ENCODE measurements around the gene FPGS.

GRCh38 chr9:127549743-127550464, 19.0 kb downstream of the NIBAN2 start:
- RRBS = no CpG with 5 or more reads among the region's 13 CpGs

GRCh38 chr9:127572858-127573419, 4.1 kb upstream of the NIBAN2 start:
- RRBS = no CpG with 5 or more reads among the region's 7 CpGs

DNA sequence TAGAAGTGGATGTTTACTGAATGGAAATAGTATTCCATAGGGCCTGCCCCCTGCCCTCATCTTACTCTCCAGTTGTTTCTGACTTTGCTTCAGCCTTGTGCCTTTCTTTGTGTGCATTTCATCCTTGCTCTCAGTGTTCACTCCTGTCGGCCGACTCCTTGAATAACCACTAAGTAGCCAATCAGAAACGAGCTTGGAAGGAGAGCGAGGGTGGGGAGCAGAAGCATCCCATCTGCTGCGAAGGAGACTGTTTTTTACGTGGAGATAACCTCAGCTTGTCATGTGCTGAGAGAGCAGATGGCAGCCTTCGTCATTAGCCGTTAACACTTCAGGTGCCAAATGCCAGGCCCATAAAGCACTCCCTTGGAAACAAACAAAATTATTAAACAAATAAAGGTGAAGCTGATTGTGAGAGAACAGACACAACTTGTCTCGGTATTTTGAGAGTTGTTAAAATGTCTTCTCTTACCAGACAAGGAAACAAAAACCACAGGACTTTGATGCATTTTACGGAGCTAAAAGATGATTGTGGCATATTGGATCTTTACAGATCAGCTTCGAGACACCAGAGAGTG, 45.4 kb upstream of the CFAP157 start:
- RRBS = no CpG with 5 or more reads among the region's 11 CpGs

DNA sequence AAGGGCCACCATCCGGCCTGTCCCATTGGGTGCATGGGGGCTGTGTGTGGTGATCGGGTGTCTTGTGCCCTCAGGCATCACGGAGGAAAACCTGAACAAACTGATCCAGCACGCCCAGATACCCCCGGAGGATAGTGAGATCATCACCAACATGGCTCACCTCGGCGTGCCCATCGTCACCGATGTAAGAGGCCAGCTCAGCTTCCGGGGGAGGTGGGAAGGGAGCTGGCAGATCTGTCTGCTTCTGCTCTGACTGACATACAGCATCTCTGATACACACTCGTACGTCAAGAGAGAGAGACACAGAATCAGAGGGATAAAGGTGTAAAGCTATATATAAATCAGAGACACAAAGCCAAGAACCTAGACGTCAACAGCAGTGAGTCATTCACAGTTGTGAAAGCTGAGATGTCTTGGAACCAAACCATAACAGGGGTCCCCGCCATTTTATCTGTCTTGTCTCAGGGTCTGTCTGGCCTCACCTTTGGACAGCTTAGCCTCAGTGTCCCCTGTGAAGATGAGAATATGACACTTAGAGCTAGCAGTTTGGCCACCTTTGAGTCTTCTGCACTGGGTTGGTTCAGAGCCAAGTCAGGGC, 30.1 kb upstream of the CFAP157 start:
- RRBS = 97% methylated on average over 5 of the region's 14 CpGs

DNA sequence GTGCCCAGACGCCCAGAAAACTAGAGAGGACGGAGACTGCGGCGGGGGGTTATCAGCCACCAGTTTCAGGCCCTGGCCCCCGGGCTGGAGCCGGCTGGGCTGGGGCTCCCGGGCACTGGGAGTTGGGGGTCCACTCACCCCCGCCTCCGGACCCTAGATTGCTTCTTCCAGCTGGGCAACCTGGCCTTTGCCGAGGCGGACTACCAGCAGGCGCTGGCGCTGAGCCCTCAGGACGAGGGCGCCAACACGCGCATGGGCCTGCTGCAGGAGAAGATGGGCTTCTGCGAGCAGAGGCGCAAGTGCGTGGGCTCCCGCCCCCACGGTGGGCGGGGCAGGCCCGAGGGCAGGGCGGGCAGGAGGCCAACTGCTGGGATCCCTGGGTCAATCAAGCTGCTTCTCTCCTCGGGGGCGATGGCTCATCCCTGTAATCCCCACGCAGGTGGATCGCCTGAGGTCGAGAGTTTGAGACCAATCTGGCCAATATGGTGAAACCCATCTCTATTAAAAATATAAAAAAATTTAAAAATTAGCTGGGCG, 8.8 kb downstream of the TTC16 start:
- RRBS = no CpG with 5 or more reads among the region's 31 CpGs

- RRBS = no CpG with 5 or more reads among the region's 7 CpGs
Measured at GRCh38 chr9:127761202-127761750, 17.2 kb downstream of the SH2D3C start.

- RRBS = 1% methylated on average over 10 of the region's 60 CpGs
Measured at GRCh38 chr9:127770736-127771807, 7.4 kb downstream of the SH2D3C start.

- RRBS = no CpG with 5 or more reads among the region's 11 CpGs
Measured at GRCh38 chr9:127776731-127777363, 1.6 kb downstream of the SH2D3C start.

DNA sequence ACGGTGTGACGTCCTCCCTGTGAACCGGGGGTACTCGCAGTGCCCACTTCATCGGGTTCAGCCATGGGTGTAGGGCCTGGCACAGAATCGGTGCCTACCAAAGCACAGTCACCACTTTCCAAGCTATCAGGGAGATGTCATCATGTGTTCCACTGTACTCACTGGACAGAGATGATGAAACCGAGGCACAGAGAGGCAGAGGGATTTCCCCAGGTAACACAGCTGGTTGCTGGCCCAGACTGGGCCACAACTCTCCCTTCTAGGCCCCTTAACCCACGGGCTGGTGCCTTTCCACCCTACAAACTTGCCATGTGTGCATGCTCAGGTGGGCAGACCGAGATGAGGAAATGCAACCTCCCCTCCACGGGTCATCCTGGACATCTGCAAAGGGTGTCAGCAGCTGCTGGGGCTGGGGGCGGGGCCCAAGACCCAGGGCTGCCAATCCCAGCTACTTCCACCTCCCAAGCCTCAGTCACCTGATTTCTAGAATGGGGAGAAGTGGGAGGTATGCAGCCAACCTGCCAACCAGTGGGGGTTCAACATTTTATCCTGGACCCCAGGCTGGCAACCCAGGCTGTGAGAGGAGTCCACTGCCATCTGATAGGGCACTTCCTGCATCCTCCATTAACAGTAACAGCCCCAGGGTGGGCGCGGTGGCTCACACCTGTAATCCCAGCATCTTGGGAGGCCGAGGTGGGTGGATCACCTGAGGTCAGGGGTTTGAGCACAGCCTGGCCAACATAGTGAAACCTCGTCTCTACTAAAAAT, 882 bp upstream of the SH2D3C start:
- RRBS = no CpG with 5 or more reads among the region's 15 CpGs

DNA sequence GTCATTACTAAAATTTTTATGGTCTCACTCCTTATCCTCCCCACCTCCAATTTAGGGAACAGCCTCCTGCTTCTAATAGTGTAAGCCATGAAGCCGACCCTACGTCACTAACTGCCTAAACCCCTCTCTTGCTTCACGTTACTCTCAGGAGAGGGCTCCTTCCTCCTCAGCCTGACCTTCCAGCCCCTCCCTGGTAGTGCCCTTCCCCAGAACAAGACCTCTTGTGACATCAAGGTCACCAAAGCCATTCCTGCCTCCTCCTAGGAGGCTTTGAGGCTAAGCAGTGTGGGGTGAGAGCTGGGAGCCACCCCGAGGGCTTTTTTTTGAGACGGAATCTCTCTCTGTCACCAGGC, 2.2 kb upstream of the CDK9 start:
- RRBS = no CpG with 5 or more reads among the region's 5 CpGs

- RRBS = under 1% methylated on average over 29 of the region's 60 CpGs
Measured at GRCh38 chr9:127802840-127803461, at the start of gene FPGS. Gene FPGS, plus strand, starts transcription at chr9:127802882.

DNA sequence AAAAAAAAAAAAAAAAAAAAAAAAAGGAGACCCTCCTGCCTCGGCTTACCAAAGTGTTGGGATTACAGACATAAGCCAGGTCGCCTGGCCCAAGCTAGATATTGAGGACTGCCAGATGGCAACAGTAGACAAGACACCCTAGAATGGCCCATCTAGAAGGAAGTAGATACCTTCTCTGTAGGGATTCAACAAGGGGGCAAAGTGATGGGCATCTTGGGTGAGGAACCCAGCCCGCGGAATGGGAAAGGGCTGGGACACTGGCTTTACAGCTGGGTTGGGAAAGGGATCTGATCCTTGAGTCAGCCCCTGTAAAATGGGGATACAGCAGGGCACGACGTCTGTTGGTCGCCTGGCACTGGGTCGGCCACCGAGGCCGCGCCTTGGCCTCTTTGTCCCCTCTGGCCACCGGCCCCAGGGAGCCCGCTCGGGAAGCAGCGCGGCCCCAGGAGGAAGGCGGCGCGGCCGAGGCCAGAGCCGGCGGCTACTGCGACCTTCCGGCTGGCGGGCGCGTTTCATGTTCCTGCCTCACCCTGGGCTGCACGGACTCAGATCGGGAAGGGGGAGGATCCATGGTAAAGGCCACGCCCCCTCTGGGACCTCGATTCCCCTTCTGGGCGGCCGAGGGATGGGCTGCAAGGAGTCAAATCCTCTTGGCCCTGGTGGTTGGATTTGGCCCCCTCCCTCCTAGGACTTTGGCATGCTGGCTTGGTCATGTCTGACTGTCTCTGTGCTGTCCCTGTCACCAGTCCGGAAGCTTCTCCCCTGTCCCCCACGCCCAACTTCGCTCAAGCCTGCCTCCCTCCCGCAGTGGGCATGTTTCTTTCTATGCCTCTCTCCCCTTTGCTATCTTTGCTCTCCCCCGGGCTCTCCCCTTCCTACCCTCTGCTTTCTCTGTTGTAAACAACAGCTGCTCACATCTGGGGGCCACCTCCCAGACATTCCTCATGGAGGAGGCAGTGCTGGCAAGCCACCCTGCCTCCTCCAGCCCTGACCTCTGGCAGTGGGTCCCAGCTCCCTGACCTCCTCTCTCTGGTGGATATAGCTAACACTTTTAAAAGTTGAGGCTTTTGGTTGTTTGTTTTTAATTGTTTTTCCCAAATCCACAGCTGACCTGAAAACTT, 25.7 kb downstream of the FPGS start:
- RRBS = 28% methylated on average over 11 of the region's 38 CpGs

GRCh38 chr9:127844739-127845488, 9.5 kb downstream of the ENG start:
- RRBS = 97% methylated on average over 3 of the region's 19 CpGs

DNA sequence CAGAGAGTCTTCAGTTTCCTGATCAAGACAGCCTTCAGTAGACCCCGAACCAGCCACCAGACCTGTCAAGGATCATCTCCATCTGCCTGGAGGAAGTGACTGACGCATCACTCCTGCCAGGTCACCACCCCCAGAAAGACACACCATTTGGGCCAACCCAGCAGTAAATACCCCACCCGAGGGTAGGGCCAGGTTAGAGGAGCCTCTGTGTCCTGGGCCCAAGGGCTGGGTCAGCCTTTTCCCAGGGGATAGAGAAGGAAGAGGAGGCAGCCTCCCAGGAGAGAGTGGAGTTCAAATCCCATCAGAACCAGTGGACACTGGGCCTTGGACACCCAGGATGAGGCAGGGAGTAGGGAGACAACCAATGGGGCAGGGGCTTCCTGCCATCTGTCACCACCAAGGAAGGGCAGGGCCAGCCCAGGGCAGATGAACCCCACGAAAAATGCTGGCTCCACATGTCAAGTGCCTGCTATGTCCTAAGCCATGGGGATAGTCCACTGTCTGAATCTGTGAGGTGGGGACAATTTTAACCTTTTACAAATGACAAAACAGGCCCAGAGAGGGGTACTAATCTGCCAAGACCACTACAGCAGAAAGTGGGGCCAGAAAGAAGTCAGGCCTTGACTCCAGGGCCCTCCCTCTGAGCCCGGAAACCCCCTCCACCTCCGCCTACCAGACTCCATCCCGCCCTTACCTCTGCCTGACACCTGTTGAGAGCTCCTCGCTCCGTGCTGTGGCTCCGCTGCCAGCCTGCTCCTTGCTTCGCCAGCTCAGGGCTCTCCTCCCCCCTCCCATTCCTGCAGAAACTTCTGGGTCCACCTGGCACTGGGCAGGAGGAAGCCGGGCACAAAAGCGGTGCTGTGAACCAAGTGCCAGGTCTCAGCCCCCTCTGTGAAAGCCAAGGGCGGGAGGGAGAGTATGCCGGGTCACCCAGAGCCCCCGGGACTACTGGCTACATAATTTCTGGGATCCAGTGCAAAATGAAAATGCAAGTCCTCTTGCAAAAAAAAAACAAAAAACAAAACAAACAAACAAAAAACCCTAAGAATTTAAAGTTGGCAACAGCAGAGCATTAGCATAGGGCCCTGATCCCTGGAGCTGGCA, 6.2 kb upstream of the ST6GALNAC6 start:
- RRBS = 95% methylated on average over 4 of the region's 16 CpGs

GRCh38 chr9:127915139-127916421, 1.3 kb downstream of the ST6GALNAC4 start:
- RRBS = 78% methylated on average over 1 of the region's 25 CpGs

DNA sequence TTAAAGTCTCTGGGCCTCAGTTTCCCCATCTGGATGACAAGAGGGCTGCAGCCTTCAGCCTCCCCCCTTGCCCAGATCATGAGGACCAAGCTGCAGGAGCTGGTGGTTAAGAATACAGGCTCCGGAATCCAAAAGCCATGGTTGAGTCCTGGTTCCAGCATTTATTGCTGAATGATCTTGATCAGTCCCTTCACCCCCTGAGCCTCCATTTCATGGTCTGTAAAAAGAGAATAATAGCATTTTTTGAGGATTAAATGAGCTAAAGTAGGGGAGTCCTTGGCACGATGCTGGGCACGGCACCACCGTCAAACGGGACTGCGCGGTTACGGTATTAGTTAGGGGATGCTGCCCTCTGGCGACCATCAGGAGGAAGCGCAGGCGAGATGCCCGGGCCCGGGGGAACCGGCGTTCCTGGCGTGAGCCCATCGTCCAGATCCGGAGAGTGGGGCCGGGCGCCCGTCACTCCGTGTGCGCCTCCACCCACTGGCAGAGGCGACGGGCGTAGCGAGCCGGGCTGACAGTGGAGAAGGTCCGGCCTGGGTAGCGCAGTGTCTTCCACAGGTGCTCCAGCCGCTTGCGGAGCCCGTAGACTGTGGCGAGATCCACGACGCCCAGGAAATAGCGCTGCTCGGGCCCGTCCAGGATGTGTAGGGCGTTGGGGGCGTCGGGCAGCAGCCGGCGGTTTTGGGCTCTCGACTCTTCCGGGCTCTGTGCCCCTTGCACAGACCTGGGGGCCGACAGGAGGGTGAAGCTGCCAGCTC, 4.7 kb upstream of the ST6GALNAC4 start:
- RRBS = 2% methylated on average over 10 of the region's 47 CpGs

DNA sequence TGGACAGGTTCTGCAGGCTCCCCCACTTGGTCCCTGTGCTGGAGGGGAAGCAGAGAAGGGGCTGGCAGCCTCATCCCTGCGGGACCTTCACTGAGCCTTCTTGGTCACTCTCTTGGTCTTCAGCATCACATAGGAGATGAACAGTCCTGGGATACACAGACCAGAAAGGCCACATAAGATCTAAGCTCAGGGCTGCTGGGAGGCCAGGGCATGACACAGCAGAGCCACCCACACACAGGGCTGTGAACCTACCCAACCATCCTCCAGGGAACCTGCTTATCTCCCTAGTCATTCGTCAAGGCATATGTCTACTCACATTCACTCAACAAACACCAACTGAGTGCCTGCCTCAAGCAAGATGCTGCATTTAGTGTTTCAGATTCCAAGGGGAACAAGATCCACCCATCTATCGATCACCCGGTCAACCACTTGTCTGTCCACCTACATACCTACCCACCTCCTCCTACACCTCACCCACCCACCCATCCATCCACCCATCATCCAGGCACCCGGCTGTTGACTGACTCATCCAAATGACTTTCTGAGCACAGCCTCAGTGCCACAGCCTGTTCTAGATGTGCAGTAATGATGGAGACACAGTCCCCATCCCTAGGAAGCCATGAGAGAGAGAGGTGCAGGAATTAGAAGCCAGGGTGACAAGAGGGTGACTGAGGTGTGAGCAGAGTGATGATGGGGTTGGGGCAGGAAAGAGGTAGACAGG, 1.9 kb downstream of the DPM2 start:
- RRBS = 94% methylated on average over 2 of the region's 5 CpGs

- RRBS = no CpG with 5 or more reads among the region's 33 CpGs
Measured at GRCh38 chr9:127936798-127937716, 597 bp downstream of the DPM2 start.

- RRBS = no CpG with 5 or more reads among the region's 11 CpGs
Measured at GRCh38 chr9:127976294-127976981, 4.4 kb downstream of the EEIG1 start.

GRCh38 chr9:128043385-128044110, 23.6 kb downstream of the NAIF1 start:
- RRBS = no CpG with 5 or more reads among the region's 11 CpGs

All from CMK (cell line).